Transverse colon (tissue), 4 donors: ENCODE measurements around a stretch of chr15.

DNA sequence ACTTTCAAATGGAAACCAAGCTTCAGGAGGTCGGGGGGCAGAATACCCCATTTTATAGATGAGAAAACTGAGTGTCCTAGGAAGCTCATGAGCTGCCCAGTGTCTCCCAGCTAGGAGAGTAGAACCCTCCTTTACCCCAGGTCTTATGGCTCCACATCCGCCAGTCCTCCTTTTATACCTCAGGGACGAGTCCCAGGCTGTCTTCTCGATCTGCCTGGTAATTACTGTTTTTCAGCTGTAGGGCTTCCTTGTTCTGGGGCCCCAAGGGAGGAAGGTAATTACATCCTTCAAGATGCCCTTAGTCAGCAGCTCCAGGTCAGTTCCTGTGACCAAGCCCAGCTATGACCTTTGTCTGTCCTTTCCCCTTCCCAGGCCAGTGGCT is 92.7 kb downstream of the AAGAB start:
- PRO-cap = no peak
- RAMPAGE, long total RNA, 4 experiments = no peak in any of the 4 experiments

- PRO-cap = no peak
- RAMPAGE, long total RNA, 4 experiments = no peak in any of the 4 experiments
Measured at GRCh38 chr15:67176642-67176993, 77.8 kb downstream of the AAGAB start.

DNA sequence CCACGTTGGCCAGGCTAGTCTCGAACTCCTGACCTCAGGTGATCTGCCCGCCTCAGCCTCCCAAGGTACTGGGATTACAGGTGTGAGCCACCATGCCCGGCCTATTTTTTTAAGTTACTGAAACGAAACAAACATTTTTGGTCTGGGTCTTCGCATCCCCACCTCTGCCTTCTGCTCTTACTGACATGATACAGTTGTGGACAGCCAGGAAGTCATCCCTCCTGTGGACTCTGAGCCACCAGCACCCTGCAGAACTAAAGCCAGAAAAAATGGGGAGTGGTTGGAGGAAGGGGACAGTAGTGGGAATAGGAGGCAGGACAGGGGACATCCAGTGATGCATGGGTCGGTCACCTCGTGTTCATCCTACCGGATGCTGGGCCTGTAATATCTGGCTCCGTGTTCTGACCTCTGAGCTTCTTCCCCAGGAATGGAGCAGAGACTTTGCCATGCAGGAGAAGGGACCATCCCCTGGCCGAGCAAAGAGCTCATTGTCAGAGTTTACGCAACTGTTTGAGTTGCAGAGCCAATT is 71.2 kb downstream of the AAGAB start:
- PRO-cap = no peak
- RAMPAGE, long total RNA, 4 experiments = no peak in any of the 4 experiments

- PRO-cap = no peak
- RAMPAGE, long total RNA, 4 experiments = no peak in any of the 4 experiments
Measured at GRCh38 chr15:67185636-67186851, 68.4 kb downstream of the AAGAB start.

DNA sequence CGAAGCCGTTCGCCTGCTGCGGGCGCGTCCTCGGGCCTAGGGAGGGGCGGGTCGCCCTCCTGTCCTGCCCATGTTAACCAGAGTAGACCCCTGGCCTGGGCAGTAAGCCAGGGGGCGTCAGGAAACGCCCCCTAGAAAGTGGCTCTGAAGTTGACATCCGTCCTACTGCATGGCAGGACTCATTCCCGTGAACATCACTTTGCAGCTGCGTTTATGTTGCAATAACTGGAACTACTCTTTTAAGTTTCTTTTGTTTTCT is 788 bp downstream of the C15orf61 start:
- PRO-cap = unidirectional peak, minus-strand start at position 187 of the sequence
- RAMPAGE, long total RNA, 4 experiments = no peak in any of the 4 experiments

DNA sequence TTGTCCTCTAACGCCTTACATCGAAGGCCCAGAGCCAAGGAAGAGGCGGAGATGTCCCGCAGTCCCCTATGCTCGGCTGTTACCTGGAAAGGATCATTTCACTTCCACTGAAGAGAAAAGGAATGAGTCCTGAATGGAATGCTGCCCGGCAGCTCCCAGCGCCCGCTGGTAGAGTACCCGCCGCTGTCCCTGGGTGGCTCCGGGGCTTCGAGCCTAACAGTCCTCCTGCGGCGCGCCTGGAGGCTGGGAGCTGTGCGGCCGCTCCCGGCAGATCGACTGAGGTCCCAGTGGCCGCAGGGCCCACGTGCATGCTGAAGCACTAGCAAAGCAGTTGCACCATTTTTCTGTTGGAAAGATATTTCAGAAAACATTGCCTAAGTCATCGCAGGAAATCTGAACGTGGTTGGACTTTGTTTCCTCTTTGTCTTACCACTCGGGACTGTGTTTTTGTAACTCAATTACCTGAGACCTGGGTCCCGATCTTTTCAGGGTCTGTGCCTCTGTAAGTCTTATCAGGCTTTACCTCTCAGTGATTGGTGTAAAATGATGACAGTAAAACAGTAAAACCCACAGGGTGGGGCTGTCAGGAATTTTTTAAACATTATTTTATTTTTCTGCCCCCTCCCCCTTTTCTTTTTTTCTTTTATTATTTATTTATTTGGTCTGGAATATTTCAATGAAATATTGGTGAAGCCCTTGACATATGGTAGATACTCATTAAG is 13.6 kb downstream of the SKOR1 start:
- PRO-cap = unidirectional peak, plus-strand start at position 226 of the sequence; unidirectional peak, minus-strand start at position 278 of the sequence
- RAMPAGE, long total RNA, 4 experiments = no peak in any of the 4 experiments

GRCh38 chr15:67841398-67841735 is 16.1 kb downstream of the SKOR1 start:
- PRO-cap = no peak
- RAMPAGE, long total RNA, 4 experiments = no peak in any of the 4 experiments

DNA sequence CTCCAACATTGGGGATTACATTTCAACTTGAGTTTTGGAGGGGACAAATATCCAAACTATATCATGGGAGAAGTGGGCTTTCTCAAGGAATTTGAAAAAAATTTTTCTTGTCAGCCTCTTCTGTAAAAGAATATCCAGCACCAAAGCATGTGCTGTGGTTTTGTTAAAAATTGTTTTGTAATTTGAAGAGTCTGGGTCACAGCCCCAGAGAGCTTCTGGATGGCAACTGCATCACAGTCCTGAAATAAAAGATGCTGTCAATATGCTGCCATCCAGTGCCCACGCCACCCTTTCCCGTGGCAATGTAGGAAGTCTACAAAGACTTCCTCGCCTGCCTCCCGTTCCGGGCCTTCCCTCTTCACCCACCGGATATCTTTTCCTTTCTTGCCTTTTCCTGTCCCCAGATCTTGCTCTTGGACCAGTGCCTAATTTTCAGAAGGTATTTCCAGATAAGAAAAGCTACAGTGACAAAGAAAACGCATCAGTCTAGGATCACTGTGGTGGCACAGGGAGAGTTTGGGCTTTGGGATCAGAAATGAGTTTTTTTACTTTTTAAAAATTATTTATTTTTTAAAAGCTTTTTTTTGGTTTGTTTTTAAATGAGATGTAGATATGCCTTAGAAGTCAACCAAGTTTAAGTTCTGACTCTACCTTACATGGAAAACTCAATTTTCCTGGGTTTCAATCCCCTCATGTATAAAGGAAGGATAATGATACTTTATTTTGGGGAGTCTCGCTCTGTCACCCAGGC is 99.9 kb downstream of the SKOR1 start:
- PRO-cap = no peak
- RAMPAGE, long total RNA, 4 experiments = no peak in any of the 4 experiments

- PRO-cap = unidirectional peak, minus-strand start at chr15:68055631; unidirectional peak, minus-strand start at chr15:68055676
- RAMPAGE, long total RNA, 4 experiments = no peak in any of the 4 experiments
Measured at GRCh38 chr15:68055142-68055906, 1.2 kb downstream of the PIAS1 start.

GRCh38 chr15:68200327-68201285 is 4.5 kb downstream of the CALML4 start:
- PRO-cap = no peak
- RAMPAGE, long total RNA, 4 experiments = no peak in any of the 4 experiments

- PRO-cap = bidirectional peak, plus-strand start at chr15:68209975, minus-strand start at chr15:68209820
- RAMPAGE, long total RNA, 4 experiments = no peak in any of the 4 experiments
Measured at GRCh38 chr15:68209722-68210275, 4.7 kb upstream of the CALML4 start.

GRCh38 chr15:68229939-68230513 is 498 bp upstream of the CLN6 start:
- PRO-cap = bidirectional peak, plus-strand start at chr15:68230149, minus-strand start at chr15:68230008
- RAMPAGE, long total RNA, 4 experiments = no peak in any of the 4 experiments

DNA sequence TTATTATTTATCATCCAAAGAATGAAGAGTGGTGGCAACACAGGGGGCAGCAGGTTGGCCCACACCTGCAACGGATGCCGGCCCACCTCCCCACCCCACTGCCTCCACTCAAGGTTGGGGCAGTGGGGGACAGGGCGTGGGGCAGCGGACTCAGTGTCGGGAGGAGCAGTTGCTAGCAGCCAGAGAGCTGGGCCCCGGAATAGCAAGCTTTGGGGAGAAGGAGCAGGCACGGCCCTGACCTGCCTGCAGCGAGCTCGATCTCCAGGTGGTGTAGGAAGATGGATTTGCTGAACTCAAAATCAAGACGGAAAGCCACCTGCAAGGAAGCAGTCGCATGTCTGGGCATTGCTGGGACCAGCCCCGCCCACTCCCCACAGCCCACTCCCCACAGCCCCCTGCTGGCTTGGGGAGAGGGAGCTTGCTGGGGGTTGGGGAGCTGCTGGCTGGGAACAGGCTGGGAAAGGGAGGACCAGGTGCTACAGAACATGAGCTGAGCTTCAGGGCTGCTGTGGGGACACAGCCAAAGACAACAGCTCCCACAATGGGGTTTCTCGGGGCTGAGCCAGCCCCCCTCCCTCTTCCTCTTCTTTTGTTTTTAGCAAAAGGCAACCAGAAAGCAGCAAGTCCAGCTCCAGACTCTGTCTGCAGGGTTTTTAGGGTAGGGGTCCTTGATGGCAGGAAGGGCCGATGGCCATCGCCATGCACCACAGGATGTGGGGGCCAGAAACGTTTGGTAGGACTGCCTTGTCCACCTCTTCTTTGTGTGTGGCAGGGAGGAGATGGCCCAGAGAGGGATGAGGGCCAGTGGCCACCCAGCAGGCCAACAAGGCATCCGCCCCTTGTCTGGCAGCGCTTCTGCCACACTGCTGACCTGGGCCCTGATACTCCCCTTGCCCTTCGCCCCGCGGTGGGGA is 38.1 kb downstream of the FEM1B start:
- PRO-cap = no peak
- RAMPAGE, long total RNA, 4 experiments = no peak in any of the 4 experiments

DNA sequence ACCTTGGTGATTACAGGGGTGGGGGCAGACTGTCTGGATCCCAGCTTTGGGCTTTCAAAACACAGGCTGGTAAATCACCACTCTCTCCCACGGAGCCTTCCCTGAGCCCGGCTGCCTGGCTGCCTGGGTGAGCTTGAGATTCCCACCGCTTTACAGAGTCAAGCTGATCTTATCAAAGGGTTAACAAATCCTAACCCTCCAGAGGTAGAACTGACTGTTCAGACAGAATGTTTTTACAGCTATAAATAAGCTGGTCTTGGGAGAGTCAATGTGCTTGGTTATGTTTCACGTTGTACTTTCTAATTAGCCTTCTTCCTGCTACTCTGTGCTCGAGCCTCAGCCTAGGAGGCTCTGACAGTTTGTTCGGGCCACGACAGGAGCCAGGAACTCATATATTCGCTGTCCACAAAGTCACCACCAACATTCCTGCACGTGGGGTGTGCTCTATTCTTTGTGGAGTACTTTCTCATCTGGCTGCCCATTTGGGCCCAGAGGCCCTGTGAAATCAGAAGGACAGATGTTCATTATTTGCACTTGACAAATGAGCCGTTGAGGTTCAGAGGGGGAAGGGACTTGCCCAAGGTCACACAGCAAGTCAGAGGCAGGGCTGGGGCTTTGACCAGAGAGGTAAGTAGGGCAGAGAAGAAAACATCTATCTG is 63.5 kb downstream of the FEM1B start:
- PRO-cap = no peak
- RAMPAGE, long total RNA, 4 experiments = no peak in any of the 4 experiments

GRCh38 chr15:68601438-68602024 is 22.7 kb downstream of the CORO2B start:
- PRO-cap = no peak
- RAMPAGE, long total RNA, 4 experiments = no peak in any of the 4 experiments

DNA sequence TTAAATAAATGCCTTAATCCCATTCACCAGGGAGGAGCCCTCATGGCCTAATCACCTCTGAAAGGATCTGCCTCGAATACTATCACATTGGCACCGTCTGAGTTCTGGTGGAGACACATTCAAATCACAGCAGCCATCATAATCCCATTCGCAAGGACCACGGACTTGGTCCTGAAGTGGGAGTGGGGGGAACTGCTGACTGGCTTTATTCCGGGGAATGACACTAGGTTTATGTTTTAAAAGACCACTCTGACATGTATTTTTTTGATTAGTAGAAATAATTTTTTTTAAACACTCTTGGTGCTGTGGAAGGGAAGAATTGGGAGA is 23.2 kb downstream of the CORO2B start:
- PRO-cap = no peak
- RAMPAGE, long total RNA, 4 experiments = no peak in any of the 4 experiments

DNA sequence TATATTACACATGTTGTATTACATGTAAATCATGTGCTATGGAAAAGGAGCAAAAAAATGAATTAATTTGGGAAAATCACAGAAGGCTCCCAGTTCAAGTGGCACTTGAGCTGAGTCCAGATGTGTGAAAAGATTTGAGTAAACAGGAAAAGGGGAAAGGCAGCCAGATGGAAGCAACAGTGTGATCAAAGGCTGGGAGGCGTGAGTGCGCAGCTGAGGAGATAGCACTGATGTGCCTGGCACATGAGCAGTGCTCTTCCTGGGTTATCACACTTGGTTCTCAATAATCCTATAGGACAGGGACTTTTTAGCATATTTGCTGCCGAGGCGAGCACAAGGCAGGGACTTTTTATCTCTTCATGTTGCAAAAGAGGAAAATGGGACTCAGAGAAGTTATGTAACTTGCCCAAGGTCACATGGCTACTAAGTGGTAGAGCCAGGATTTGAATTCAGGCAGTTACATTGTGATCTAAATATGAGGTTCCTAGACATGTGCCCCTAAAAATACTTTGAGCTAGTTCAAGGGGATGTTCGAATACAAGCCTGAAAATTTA is 39.6 kb downstream of the CORO2B start:
- PRO-cap = no peak
- RAMPAGE, long total RNA, 4 experiments = no peak in any of the 4 experiments

GRCh38 chr15:68775220-68775942 is 45.3 kb downstream of the ANP32A start:
- PRO-cap = no peak
- RAMPAGE, long total RNA, 4 experiments = no peak in any of the 4 experiments

DNA sequence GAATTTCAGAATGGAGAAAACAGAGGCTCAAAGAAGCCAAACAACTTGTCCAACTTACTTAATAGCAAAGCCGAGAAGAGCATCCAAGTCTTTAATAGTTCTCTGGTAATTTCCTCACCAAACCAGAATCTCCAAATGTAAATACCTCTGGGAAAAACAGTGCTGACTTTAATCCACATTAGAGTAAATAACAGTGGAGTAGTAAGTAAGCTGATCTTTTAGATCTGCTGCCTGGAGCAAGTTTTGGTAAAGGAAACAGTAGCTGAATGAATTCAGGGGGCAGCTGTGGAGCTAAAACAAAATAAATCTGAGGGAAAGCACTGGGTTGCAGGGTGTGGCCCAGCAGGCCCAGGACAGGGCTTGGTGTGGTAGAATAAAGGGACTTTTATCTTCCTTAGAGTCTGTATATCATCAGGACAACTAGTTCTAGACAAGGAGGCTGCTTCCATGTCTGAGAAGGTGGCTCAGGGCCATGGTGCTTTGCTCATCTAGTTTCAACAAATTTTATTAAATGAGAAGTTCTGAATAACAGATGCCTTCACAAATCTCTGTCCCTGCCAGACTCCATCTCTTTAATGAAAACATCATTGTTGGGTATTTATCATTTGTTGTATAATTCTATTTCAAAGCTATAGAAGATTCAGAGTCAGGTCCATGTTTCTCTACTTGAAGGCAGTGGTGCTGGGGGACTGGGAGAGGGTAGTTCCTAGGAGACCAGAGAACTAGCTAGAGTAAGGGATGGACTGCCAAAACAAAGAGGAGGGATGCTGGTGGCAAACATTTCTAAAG is 7.6 kb downstream of the ANP32A start:
- PRO-cap = no peak
- RAMPAGE, long total RNA, 4 experiments = no peak in any of the 4 experiments

DNA sequence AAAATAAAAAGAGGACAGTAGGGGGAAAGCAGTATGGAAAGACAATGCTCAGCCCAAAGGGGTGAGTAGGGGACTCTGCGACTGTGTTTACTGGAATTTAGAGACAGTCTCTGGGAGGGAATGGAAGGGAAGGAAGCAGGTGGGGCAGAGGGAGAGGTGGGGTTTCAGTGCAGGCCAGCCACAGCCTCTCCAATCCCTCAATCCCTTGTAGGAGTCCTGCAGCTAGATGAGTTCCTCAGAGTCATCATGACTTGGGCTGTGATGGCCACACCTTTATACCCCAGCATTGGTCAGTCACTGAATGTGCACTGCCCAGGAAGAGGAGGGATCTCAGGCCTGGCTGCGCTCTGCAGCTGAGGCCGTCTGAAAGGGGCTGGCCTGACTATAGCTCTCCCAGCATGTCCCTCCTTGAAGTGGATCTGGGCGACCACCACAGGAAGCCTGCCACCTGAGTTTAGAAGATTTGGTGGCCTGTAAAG is 67.3 kb upstream of the GLCE start:
- PRO-cap = no peak
- RAMPAGE, long total RNA, 4 experiments = no peak in any of the 4 experiments